Temporal lobe (tissue), 2 donors: ENCODE measurements around a stretch of chr9.

DNA sequence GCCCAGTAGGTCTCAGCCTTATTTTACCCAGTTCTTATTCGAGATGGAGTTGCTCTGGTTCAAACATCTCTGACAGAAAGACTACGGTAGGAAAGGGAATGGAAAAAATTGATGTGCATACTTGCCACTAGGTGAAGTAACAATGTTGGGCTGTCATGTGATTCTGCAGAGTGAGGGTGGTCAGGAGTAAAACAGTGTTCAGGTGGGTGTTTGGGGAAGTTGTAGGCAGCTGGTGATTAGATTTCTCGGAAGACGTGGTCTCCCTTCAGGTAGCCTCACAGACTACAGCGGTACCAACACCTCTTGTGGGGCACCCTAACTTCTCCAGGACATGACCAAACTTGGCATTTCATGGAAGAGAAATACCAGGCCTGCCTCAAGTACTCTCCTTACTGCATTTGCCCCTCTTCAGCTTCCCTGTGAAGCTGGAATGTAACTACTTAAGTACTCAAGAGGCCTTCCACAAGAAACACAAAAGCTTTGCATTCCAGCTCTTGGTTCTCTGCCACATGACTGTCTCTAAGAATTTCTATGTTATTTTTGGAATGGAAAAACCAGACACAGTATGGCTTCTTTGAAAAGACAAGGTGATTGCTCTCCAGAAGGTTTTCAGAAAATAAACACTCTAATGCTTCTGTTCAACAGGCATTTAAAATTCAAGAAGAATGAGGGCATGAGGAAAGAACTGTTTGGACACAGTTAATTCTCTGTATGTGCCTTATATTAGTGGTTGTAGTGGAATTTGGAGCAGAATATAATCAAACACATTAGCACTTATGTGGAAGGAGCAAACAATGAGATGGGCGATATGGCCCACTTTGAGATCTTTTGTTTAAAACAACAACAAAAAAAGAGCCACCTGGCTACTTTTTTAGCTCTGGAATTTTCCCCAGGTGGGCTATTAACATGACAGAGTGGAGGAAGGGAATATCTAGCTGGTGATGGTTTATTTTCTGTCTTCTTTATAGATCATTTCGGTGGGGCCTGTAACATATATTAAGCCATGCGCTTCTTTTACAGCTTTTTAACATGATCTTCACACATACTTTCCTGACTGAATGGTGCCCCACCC, 17.2 kb upstream of the ENTREP1 start:
- RAMPAGE, long total RNA: no peak

DNA sequence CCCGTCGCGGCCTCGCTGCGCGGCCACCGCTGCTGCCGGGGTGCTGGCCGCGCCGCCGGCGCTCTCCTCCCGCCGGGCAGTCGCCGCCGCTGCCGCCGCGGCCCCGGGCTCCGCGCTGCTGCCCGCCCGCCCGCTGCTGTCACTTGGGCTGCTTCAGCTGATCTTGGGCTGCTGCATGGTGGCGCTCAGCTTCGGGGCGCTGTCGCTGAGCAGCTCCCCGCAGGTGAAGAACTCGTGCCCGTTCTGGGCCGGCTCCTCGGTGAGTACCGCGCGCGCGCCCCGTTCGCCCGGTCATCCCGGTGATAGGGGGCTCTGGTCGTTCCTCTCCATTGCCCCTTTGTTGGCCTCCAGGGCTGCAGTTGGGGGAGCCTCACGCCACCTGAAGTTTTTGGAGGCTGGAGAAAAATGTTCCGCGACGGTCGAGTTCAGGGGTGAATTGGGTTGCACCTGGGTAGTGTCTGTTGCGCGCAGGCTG, 487 bp downstream of the ENTREP1 start:
- RAMPAGE, long total RNA: no peak

- RAMPAGE, long total RNA: no peak
These were observed 145.5 kb downstream of the ENTREP1 start for GRCh38 chr9:69470633-69470871.

DNA sequence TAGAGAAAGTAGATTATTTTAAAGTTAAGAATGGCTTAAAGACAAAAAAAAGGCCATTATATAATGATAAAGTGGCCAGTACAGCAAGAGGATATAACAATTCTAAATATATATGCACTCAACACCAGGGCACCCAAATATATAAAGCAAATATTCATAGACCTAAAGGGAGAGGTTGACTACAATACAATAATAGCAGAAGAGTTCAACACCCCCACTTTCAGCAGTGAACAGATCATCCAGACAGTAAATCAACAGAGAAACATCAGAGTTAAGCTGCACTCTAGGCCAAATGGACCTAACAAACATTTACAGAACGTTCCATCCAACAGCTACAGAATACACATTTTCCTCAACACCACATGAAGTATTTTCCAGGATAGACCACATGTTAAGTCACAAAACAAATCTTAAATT, 19.0 kb downstream of the APBA1 start:
- RAMPAGE, long total RNA: no peak

DNA sequence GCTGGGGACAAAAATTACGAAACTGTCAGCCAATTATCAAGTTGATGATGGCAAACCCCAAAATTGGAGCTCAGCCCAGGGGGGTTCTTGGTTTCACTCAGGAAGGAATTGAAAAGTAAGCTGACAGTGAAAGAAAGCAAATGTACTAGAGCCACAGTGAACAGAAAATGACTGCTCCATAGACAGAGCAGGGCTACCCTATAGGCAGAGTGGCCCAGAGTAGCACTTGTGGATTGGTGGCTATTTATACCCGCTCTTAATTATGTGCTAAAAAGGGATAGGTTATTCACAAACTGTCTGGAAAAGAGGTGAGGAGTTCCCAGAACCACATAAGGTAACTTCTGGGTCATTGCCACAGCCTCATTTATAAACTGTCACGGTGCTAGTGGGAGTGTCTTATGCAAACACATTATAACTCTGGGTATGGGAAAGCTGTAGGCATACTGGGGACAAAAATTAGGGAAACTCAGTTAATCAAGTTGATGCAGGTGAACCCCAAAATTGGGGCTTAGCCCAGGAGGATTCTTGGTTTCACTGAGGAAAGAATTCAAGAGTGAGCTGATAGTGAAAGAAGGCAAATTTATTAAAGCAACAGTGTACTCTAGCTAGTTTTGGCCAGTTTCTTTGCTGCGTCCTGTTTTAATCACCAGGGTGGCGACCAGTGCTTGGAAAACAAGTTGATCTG, 14.4 kb upstream of the CFAP95 start:
- RAMPAGE, long total RNA: no peak

- RAMPAGE, long total RNA: no peak
These were observed 46.6 kb upstream of the MAMDC2 start for GRCh38 chr9:69996987-69997447.

- RAMPAGE, long total RNA: no peak
These were observed 775 bp upstream of the MAMDC2 start for GRCh38 chr9:70042834-70043311.

DNA sequence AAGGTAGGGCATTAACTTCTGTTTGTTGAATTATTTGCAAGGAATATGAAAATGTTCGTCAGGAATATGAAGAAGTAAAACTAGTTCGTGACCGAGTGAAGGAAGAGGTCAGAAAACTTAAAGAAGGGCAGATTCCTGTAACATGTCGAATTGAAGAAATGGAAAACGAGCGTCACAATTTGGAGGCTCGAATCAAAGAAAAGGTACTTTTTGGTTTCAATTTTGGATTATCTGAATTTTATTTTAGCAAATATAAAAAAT, 23.5 kb downstream of the SMC5 start:
- RAMPAGE, long total RNA: no peak

DNA sequence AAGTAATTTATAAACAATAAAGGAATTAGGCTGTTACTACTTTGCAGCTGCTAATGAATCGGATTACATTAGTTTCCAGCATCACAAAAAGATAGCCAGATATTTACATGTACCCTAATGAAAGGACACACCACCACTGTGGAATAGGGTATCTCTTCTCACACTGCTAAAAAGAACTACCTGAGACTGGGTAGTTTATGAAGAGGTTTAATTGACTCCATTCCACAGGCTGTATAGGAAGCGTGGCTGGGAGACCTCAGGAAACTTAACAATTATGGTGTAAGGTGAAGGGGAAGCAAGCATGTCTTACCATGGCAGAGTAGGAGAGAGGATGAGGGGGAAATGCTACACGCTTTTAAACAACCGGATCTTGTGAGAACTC, 68.9 kb downstream of the SMC5 start:
- RAMPAGE, long total RNA: no peak

- RAMPAGE, long total RNA: no peak
These were observed 9.7 kb downstream of the KLF9 start for GRCh38 chr9:70404859-70405101.

GRCh38 chr9:70408253-70409086, 6.0 kb downstream of the KLF9 start:
- RAMPAGE, long total RNA: no peak

DNA sequence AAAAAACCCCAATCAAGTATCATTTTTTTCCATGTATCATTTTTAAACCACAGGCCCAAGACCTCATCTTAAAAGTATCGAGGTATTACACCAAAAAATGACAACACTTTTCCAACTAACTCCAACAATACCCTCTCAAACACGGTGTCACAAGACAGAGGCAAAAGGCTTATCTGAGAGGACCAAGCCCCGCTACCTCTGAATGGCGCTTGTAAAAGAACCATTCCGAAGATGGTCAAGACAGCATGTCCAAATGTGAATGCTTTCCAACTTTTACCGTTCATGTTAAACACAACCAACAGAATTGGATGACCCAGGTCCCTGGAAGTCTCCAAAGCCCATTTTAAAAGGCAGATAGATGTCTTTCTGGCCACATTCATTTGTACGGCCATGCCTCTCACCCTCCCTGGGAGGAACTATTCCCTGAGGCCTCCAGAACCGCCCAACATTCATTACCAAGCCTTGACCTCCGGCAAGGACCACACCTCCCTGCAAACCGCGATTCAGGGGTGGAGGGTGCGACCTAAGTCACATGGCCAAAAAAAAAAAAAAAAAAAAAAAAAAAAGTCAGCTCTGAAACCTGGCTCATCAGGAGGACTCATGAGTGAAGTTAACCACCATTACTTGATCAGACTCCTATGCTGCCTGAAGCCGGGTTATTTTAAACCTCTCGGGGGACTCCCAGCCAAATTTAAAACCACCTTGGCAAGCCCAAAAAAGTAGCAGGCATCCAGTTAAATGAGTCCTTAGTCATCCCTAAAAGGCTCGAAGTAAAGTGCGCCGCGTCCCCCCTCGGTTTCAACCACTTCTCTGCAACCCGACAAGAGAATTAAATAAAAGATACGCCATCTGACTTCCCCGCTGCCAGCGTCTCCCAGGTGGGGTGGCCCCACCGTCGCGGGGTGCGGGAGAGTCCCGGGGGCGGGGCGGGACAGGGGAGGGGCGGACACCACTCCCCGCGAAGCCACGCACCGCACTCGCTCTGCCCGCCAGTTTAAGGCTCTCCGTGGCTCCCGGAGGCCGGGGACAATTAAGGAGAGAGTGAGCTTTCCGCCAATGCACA, 2.5 kb downstream of the KLF9 start:
- RAMPAGE, long total RNA: no peak

DNA sequence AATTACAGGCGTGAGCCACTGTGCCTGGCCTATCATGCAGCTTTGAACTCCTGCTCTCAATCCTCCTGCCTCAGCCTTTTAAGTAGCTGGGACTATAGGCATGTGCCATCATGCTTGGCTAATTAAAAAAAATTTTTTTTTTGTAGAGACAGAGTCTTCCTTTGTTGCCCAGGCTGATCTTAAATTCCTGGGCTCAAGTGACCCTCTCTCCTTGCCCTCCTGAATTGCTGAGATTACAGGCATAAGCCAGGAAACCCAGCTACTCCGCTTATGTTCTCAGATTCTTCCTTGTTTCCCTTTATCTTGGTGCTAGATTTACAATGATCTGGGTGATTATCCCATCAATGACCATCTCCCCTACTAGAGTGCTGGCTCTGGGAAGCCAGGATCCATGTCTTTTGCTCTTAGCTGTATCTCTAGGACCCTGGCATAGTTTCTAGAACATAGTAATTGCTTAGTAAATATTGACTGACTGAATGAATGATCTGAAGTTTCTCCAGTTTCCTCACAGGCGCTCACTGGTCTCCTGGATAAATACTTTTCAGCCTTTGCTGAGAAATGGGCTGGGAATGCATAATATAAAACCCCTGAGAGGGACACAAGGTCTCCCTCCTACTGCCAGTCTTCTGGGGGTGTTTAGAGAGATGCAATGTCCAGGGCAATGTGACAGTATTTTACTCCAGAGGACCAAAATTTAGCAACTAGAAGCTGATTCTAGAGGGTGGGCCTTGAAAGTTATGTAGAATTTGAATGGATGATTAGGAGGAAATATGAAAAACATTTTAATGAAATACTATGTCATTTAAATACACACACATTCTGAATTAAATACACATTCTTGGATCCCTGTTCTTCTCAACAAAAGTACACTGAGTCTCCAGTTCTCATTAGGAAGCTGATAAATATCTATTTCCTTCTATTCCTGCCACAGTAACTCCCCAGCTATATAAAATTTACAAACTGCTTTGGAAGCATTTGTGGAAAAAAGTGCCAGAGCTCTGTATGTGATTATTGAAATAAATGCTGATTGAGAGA, 60.0 kb upstream of the KLF9 start:
- RAMPAGE, long total RNA: no peak

DNA sequence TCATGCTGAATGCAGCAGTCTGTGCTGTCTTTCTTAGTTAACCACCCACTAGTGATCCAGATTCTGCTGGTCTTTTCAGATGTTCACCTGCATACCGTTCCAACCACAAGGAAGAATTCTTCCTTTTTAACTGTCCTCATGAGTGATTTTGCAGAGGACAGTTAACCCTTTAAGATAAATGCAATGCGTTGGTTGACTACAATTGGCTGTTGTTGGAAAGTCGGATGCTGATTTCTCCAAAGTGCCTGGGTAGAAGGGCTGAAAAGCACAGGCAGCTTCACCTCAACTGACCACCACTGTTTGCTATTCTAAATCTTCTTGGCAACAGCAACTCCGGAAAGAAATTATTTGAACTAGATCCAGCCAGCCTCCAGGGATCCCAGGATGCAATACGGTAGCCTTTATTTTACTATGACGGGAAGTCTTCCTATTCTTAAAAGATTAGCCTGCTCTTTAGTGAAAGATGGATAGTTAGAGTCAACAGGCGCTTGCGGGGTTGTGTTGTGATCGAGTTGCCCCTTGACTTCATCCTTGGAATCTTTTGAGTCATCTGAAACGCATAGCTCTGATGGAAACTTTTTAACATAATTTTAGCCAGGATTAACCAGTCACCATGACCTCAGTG, 78.5 kb upstream of the KLF9 start:
- RAMPAGE, long total RNA: no peak

DNA sequence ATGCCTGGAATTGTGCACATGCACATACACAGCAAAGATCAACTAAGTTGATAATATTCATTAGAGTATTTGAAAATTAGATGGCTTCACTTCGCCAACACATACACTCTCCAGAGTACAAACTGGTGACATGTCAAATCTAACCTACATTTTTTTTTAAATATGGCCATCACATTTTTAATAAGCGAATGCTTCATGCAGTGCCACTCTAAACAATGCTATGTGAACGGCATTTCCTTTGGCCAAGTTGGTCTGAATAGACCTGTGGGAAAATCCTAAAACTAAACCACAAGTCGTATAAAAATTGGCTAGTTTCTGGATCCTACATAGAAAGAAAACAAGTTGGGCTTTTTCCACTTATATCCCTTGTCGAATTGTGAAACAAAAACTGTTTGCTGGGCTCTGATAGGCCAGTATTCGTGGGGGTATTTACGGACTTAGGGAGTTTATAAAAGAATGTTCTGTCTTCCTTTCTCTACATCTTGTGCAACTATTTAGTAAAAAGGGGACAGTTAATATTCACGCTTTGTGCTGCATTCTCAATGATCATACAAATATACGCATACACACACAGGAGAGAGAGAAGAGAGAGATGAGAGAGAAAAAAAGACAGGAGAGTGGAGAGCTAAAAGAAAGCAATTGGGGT, 153.0 kb upstream of the KLF9 start:
- RAMPAGE, long total RNA: no peak

- RAMPAGE, long total RNA: no peak
These were observed 200.7 kb upstream of the KLF9 start for GRCh38 chr9:70615089-70615683.

- RAMPAGE, long total RNA: no peak
These were observed 128.3 kb upstream of the TRPM3 start for GRCh38 chr9:71249782-71250097.

DNA sequence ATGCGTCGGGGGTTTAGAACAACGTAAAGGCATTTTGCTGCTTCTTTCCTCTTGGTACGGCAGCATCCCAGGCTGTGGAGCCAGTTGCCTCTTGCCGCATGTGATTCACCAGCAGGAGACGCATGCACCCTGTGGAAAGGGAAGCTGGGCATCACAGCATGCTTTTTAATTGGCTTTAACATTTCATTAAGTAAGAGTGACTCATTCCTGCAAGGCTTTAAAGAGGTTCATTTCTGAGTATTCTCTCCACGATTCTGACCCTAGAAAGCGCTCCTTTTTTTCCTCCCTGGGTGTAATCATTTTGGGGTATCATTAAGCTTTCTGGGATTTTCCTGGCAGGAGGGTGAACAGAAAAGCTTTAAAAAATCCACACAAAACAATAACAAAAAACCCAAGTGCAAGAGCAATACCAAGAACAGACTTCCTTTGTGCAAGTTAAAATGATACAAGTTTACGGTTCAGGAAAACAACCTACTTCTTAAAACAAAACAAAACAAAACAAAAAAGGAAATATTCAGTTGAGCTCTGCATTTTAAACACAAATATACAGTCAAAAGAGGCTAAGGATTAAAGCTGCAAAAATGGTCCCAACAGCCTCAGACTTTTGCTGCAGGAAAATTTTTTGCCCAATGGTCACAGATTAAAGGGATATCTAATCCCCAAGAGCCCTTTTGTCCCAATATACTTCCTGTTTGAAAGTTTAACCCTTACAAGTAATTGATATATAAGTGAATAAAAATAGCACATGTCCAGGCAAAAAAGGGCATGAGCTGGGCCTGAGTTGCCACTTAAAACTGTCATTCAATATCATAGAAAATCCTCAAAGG, 84.2 kb downstream of the CEMIP2 start:
- RAMPAGE, long total RNA: no peak

- RAMPAGE, long total RNA: no peak
These were observed 83.2 kb downstream of the CEMIP2 start for GRCh38 chr9:71685110-71685605.

GRCh38 chr9:71758602-71759186, 9.6 kb downstream of the CEMIP2 start:
- RAMPAGE, long total RNA: no peak